Lung (tissue), 4 donors: Measurements from ENCODE around the genes MAPKAPK5 and IQCD.

DNA sequence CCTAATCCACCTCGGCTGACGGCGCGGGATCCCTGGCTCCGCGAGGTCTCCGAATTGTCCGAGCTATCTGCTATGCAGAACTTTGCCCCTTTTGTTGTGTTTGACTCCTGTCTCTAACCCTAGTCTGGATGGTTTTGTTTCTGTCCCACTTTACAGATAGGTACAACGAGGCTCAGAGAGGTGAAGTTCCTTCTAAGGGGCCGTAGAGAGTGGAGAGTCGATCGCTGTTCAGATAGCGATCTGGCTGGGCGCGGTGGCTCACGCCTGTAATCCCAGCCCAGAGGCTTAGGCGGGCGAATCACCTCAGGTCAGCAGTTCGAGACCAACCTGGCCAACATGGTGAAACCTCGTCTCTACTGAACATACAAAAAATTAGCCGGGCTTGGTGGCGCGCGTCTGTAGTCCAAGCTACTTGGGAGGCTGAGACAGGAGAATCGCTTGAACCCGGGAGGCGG is 369 bp downstream of the ACAD10 start:
- PRO-cap: no peak
- RAMPAGE, long total RNA: no peak
- RRBS: no CpG with 5 or more reads among the region's 27 CpGs

DNA sequence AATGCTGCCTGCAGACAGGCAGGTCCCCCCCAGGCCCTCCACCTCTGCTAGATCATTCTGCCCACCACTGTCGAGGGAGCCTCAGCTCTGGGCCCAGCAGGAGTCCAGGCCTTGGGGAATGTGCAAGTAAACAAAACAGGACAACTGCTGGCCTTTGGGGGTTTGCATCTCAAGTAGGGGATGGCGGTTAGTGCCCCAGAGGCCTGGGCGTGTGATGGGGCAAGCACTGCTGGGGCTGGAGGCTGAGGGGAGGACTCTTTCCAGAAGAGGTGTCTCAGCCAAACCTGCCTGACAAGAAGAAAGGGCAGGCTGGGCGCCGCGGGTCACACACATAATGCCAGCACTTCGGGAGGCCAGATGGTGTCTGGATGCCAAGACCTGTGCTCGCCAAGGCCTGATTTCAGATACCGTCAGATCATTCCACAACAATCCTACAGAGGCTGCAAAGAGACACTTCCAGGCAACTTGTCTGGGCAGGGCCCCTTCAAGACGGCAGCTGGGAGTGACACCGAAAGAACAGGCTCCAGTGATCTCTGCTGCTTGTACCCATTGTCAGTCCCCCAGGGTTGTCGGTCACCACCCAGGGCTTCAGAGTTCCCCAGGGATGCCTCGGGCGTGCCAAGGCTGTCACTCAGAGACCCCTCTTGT is 8.5 kb upstream of the ALDH2 start:
- PRO-cap: no peak
- RAMPAGE, long total RNA: no peak
- RRBS: no CpG with 5 or more reads among the region's 14 CpGs

- PRO-cap: no peak
- RAMPAGE, long total RNA: no peak
- RRBS: no CpG with 5 or more reads among the region's 26 CpGs
Observed at GRCh38 chr12:111840637-111841782, 1.0 kb upstream of the MAPKAPK5 start.

DNA sequence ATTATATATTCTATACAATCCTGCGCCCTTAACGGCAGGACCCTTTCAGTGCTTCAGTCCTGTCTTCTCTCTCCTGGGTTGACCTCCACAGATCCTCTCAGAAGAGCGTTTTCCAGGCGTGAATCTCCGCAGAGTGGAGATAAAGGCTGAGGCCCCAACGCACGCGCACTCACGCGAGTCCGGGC is 353 bp upstream of the MAPKAPK5 start:
- PRO-cap: bidirectional peak, plus-strand start outside the sequence, minus-strand start at position 135 of the sequence
- RAMPAGE, long total RNA: no peak
- RRBS: no CpG with 5 or more reads among the region's 11 CpGs

- PRO-cap: bidirectional peak, plus-strand start at chr12:111842183, minus-strand start at chr12:111841917
- RAMPAGE, long total RNA: no peak
- RRBS: no CpG with 5 or more reads among the region's 69 CpGs
Observed at GRCh38 chr12:111841968-111842525, at the start of gene MAPKAPK5. TSS of gene MAPKAPK5 (plus strand) at chr12:111842228.

DNA sequence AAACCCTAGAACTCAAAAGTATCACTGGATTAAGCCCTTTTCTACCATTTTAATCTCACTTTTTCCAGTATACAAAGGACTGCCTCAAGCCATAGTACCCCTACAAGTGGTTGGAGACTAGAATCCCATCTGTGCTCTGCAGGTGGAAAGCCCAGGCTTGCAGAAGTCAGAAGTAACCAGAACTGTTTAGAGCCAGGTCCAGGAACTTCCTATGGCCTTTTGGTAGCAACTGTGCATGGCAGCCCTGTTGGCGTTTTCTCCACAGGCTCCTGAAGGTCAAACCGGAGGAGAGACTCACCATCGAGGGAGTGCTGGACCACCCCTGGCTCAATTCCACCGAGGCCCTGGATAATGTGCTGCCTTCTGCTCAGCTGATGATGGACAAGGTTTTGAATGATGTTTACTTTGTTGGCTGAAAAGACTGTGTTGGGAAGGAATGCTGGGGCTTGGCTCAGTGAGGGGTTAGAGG is 43.7 kb downstream of the MAPKAPK5 start:
- PRO-cap: no peak
- RAMPAGE, long total RNA: no peak
- RRBS: no CpG with 5 or more reads among the region's 4 CpGs

- PRO-cap: no peak
- RAMPAGE, long total RNA: no peak
- RRBS: no CpG with 5 or more reads among the region's 3 CpGs
Observed at GRCh38 chr12:112028500-112029312, 15.5 kb downstream of the ERP29 start.

- PRO-cap: no peak
- RAMPAGE, long total RNA: no peak
- RRBS: no CpG with 5 or more reads among the region's 21 CpGs
Observed at GRCh38 chr12:112161666-112162521, 36.5 kb downstream of the TRAFD1 start.

DNA sequence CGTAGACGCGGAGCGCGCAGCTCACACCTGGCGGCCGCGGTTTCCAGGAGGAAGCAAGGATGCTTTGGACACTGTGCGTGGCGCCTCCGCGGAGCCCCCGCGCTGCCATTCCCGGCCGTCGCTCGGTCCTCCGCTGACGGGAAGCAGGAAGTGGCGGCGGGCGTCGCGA is 162 bp upstream of the PTPN11 start:
- PRO-cap: bidirectional peak, plus-strand start outside the sequence, minus-strand start at position 124 of the sequence
- RAMPAGE, long total RNA: no peak
- RRBS: under 1% methylated on average over 16 of the region's 25 CpGs

GRCh38 chr12:113069966-113070882 is 13.7 kb downstream of the DTX1 start:
- PRO-cap: no peak
- RAMPAGE, long total RNA: no peak
- RRBS: 10% methylated on average over 2 of the region's 18 CpGs

GRCh38 chr12:113092853-113093772 is 36.6 kb downstream of the DTX1 start:
- PRO-cap: no peak
- RAMPAGE, long total RNA: no peak
- RRBS: 22% methylated on average over 23 of the region's 54 CpGs

- PRO-cap: no peak
- RAMPAGE, long total RNA: no peak
- RRBS: no CpG with 5 or more reads among the region's 7 CpGs
Observed at GRCh38 chr12:113136884-113137337, 1.4 kb upstream of the RASAL1 start.

DNA sequence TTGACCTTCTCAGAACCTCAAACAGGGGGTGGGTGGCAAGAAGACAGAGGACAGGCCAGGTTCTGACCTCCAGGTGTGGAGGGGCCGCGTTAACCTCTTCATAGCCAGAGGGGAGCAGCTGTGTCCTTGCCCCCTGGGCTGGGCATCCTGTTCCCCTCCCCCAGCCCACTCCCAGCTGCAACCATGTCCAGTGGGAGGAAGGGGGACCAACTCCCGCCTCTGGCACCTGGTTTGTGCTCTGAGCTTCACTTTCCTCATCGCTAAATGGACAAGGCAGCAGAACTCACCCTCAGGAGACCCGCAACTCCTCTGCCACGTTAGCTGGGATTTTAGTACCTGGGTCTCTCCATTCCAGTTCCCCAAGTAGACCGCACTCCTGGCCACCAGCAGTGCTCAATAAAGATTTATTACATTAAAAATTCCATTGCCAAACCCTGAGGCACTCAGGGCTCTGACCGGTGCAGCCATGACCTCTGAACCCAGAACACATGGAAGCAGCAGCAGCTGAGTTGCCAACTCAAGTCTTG is 8.6 kb downstream of the CFAP73 start:
- PRO-cap: no peak
- RAMPAGE, long total RNA: no peak
- RRBS: no CpG with 5 or more reads among the region's 8 CpGs

DNA sequence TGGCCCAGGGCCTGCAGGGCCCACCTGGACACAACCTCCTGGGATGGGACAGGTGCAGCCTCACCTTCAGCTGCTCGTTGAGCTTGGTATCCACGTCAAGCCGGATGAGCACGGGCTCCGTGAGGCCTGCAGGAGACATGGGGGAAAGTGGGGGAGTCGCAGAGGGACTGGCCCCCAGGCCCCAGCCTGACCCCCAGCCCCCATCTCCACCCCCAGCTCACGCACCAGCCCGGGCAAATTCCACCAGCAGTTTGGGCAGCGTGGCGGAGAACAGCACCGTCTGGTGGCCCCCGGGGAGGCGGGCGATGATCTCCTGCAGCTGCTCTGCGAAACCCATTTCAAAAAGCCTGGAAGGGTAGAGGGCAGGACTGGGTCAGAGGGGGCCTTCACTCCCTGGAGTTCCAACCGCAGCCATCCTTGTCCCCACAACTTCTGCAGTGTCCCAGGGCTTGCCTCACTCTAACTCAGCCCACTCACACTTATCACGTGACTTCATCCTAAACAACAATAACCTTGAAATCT is 10.4 kb downstream of the DDX54 start:
- PRO-cap: no peak
- RAMPAGE, long total RNA: no peak
- RRBS: 57% methylated on average over 5 of the region's 17 CpGs

DNA sequence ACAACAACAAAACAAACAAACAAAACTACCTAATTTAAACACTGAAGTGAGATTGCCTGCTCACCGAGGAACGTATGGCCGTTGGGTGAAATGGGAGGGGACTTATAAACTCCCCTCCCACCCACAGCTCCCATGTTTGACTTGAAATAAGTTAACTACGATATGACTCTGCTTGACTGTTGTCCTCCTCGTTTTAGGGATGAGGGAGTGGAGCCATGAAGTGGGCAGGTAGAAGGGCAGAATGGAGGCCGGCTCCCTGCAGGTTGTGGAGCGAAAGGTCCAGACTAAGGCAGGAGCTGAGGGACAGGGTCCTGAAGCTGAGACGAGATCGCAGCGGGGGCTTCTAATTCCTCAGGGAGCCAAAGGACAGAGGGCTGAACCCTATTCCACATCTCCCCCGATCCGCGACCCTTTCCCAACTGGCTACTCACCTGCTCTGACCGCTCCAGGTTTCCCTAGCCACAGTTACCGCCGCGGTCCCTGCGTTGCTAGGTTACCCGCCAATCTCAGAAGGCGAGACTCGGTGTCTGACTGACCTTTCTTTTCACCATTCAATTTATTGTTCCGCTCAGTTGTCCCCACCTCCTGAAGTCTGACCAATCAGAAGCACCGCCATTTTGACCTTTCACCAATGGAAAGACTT is at the start of gene IQCD:
Gene IQCD (minus strand): TSS at position 529 of the 643 bp plus-strand sequence.
- PRO-cap: no peak
- RAMPAGE, long total RNA: start-site peak on the minus strand centred at position 472 of the sequence, 32 bp wide, 213 and 43 reads in 2 replicates
- RRBS: no CpG with 5 or more reads among the region's 23 CpGs

GRCh38 chr12:113285493-113286239 is 49.2 kb downstream of the SLC8B1 start:
- PRO-cap: no peak
- RAMPAGE, long total RNA: no peak
- RRBS: 61% methylated on average over 2 of the region's 11 CpGs

DNA sequence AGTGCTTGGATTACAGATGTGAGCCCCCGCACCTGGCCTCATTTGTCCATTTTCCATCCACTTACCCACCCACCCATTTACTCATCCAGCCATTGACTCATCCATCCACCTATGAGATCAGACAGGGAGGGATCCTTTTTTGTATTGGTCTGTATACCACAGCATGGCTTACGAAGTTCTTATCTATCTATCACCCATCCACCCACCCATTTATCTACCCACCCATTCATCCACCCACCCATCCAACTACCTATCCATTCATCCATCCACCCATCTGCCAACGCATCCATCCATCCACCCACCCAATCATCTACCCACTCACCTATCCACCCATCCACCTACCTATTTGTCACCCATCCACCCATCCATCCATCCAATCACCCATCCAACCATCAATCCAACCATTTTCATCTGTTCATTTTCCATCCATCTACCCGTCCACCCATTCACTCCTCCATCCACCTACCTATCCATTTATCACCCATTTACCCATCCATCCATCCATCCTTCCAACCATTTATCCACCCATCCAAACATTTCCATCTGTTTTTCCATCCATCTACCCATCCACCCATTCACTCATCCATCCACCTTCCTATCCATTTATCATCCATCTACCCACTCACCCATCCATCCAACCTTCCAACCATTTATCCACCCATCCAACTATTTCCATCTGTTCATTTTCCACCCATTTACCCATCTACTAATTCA is 13.6 kb downstream of the SDS start:
- PRO-cap: no peak
- RAMPAGE, long total RNA: no peak
- RRBS: no CpG with 5 or more reads among the region's 4 CpGs

DNA sequence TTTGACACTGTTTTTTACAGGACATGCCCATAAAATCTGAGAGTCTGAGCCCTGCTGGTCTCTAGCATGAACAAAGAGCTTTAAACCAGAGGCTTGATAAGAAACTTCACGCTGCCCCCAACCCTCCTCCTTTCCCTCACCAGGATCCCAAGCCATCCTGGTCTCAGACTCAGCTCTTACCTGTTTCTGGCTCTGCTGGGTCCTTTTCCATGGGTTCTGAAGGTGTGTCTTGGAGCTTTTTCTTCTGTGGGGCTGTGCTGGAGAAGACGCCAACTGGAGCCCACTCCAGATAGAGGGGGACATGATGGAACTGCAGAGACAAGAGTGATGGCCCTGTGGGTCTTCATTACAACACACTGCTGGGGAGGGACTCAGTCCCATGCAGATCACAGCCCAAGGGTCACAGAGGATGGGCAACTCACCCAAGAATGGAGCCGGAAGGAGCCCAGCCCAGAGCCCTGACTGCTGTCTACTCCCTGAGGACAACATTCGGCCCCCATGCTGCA is 29.2 kb downstream of the RBM19 start:
- PRO-cap: no peak
- RAMPAGE, long total RNA: no peak
- RRBS: no CpG with 5 or more reads among the region's 4 CpGs

- PRO-cap: no peak
- RAMPAGE, long total RNA: no peak
- RRBS: no CpG with 5 or more reads among the region's 38 CpGs
Observed at GRCh38 chr12:114399279-114400161, 6.4 kb downstream of the TBX5 start.

- PRO-cap: no peak
- RAMPAGE, long total RNA: no peak
- RRBS: 0% methylated on average over 3 of the region's 41 CpGs
Observed at GRCh38 chr12:114402897-114403581, 2.9 kb downstream of the TBX5 start.